Choroid plexus epithelial cell (primary cell): ENCODE measurements around the genes NADSYN1 and KRTAP5-9.

- RRBS: no CpG with 5 or more reads among the region's 6 CpGs
These were observed 66.1 kb downstream of the MYEOV start for GRCh38 chr11:69359877-69360700.

GRCh38 chr11:69638797-69639831 lies 1.8 kb upstream of the CCND1 start:
- RRBS: 2% methylated on average over 22 of the region's 69 CpGs

- RRBS: no CpG with 5 or more reads among the region's 20 CpGs
These were observed 3.2 kb downstream of the CCND1 start for GRCh38 chr11:69644100-69644687.

DNA sequence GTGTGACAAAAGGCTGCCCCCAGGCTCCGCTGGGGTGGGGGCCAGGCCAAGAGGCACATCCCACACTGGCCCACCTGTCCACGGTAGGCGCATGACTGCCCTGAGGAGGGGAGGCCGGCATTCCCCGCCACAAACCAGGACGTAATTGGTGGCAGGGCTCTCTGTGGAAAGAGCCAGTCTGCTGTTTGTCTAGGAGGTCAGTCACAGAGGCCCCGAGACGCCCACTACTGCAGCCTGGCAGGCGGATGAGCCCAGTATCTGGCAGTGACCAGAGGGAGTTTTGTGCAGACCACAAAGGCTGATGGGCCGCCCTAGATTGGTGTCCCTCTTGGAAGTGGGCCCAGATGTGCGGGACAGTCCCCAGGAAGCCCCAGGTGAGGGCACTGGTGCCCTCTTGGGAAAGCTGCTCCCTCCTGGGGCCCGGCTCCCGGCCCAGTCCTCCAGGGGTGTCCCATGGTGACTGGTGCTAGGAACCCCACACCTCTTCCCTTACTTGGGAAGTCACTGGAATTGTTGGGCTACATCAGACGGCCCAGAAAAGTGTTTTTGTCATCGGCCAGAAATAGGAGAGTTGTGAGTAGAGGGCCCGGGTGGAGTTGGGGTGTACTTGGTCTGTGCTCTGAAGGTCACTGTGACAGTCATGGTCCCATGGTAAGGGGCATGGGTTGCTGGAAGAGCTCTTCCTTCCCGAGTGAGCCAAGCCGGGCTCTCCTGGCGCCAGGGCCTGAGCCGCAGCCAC lies 5.9 kb downstream of the CCND1 start:
- RRBS: 89% methylated on average over 3 of the region's 20 CpGs

GRCh38 chr11:69666101-69666593 lies 9.0 kb downstream of the LTO1 start:
- RRBS: no CpG with 5 or more reads among the region's 23 CpGs

GRCh38 chr11:69666797-69667435 lies 8.2 kb downstream of the LTO1 start:
- RRBS: no CpG with 5 or more reads among the region's 26 CpGs

GRCh38 chr11:69915233-69916163 lies 96.3 kb upstream of the FGF3 start:
- RRBS: no CpG with 5 or more reads among the region's 23 CpGs

GRCh38 chr11:69970128-69970819 lies 107.8 kb upstream of the ANO1 start:
- RRBS: no CpG with 5 or more reads among the region's 19 CpGs

GRCh38 chr11:69986739-69987551 lies 91.2 kb upstream of the ANO1 start:
- RRBS: no CpG with 5 or more reads among the region's 17 CpGs

DNA sequence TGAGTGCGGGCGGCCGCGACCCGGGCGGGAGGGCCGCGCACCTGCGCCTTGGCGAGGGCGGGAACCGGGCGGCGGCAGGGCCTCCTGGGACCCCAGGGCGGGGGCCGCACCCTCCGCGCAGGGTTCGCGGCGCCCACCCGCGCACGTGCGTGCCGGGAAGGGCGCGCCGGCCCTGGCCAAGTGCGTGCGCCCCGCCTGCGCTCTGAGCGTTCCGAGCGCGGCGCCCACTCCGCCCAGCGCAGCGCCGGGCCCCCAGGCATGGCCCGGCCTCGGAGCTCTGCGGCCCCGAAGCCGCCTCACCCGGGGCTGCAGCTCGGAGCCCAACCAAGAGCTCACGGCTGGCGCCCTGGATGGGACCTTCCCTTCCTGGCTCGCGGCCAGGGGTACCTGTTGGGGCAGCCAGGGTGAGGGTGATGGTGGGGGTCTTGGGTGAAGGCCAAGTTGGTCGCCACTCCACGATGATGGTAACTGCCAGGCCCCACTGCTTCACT lies 644 bp downstream of the ANO1 start:
- RRBS: 7% methylated on average over 42 of the region's 55 CpGs

DNA sequence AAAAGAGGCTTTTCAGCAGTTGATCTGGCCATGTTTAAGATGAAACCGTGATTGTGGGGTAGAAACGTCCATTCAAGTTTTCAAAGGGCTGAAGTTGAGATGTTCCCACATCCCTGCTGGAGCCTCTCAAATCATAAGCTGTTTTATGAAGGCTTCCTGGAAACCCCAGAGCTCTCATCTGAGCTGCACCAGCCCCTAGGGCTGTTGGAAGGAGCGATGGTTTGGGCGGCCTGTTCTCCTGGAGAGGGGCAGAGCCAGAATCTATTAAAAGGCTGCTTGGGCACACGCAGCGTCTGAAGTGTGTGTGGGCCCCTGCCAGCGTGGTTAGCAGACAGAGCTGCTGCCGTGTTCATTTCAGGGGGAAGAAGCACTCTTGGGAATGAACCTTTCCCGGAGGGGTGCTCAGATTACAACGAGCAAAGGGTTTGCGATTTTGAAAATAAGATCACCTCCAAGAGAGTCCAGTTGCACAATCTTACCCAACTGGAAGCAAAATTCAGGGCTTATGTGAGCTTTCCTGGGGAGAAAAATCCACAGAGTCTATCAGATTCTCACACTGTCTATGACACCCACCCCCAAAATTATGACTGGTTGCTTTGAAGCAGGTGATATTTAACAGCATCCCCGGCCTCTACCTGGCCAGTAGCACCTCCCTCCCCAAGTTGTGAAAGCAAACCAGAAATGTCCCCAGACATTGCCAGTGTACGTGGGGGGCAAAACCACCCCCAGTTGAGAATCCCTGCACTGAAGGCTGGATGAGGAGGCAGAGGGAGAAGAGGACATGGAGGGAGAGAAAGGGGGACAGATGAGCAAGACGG lies 12.9 kb downstream of the ANO1 start:
- RRBS: no CpG with 5 or more reads among the region's 14 CpGs

GRCh38 chr11:70370982-70371849 lies 27.1 kb upstream of the CTTN start:
- RRBS: no CpG with 5 or more reads among the region's 12 CpGs

GRCh38 chr11:70501116-70502121 lies 103.1 kb downstream of the CTTN start:
- RRBS: 19% methylated on average over 4 of the region's 32 CpGs

DNA sequence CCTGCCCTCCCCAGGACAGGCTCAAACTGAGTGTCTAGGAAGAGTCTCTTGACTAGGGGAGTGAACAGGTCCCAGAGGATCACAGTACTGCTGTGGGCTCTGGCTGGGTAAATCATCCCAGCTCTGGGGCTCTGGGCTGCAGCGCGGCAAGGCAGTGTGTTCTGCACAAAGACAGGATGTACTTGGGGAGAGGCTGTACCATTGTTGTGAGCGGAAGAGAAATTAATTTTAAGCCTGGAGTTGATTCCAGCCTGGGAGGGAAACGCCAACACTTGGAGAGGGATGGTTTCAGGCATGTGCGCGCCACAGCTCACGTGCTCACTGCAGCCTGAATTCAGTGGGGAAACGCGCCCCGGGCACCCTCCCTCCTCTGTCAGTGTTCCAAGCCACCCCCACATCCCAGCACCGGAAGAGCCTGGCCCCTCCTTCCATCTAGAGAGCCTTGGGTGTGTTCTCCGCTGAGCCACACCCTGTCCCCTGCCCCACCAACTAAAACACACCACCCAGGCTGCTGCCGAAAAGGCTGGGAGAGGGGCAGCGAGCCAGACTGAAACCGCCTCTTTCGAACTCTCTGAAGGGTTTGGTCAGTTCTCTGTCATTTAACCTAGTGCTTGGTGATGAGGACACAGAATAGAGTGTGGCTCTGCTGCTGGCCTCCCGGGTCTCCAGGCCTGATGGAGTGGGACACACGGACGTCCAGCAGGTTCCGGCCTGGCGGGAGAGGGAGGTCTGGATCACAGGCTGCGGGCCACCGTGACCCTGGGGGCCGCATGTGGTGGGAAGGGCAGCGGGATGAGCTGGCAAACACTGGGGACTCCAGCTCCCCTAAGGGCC lies 230.7 kb downstream of the CTTN start:
- RRBS: 41% methylated on average over 6 of the region's 25 CpGs

GRCh38 chr11:70666671-70667026 lies 268.3 kb downstream of the CTTN start:
- RRBS: no CpG with 5 or more reads among the region's 9 CpGs

- RRBS: no CpG with 5 or more reads among the region's 25 CpGs
These were observed 421.9 kb downstream of the CTTN start for GRCh38 chr11:70820284-70820619.

- RRBS: 2% methylated on average over 5 of the region's 38 CpGs
These were observed 425.8 kb downstream of the SHANK2 start for GRCh38 chr11:70826326-70827189.

DNA sequence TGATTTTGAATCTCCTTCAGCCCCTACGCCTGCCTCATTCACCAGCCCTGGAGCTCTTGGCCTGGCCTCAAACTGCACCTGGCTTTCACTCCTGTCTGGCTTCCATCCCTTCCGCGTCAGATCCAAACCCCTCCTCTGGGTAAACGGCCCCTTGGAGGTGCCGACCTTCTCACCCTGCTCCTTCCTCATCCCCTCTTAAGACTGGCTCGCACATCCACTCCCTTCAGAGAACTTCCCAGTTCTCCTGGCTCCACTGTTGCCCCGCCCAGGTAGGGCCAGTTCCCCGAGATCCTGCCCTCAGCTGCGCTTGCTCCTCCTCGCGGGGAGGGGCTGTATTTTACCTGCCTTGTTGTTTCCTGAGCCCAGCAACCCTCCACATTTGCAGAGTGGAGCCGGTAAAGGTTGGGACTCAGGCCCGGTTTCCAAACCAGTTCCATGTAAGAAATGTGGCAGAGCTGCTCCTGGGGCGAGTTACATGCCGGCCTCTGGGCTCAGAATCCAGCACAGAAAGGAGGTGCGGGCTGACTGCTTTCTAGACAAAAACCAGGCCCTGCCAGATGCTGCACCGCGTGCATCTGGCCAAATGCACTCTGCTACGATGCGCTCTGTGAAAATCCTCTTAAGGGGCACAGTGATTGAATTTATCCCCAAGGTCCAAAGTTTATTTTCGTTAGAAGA lies 14.0 kb upstream of the SHANK2 start:
- RRBS: no CpG with 5 or more reads among the region's 21 CpGs

GRCh38 chr11:71452137-71453331 lies at the start of gene NADSYN1:
NADSYN1 (plus strand) TSS chr11:71453203.
- RRBS: under 1% methylated on average over 13 of the region's 73 CpGs

- RRBS: no CpG with 5 or more reads among the region's 3 CpGs
These were observed at the start of gene KRTAP5-9 for GRCh38 chr11:71548267-71548580. KRTAP5-9 (plus strand) TSS chr11:71548420.